ENCODE results near the gene HDDC2.

GRCh38 chr6:125203302-125203885, 49.8 kb downstream of the TPD52L1 start:
- PRO-cap = no peak
CAGE:
- cytosol, long polyA plus RNA = no peak
- long polyA plus RNA = no peak
- nucleus, long polyA plus RNA = no peak

- PRO-cap = no peak
CAGE:
- cytosol, long polyA plus RNA = no peak
- long polyA plus RNA = no peak
- nucleus, long polyA plus RNA = no peak
Observed at GRCh38 chr6:125214057-125214371, 60.4 kb downstream of the TPD52L1 start.

DNA sequence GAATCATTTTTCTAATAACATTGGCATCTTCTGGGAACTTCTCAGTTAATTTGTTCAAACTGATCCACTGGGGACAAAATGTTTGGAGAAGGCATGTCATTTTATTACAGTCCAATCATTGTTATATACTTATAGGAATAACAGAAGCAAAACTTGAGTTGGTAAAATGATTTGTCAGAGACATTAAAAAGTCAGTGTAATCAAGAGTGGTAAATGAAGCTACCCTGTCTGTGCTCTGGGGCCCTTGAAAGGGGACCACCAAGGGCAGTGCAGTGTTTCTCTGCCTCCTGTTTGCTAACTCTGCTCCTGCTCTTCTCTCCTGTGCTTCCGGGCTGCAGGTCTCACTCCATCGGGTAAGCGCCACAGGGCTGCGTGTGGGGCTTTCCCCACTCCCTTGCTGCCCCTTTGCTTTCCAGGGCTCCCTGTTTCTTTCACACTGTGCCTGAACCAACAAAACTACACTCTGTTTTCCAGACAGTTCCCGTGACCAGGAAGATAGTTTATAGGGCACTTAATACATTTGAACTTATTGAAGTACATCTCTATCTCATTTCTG, 50.0 kb downstream of the HDDC2 start:
- PRO-cap = no peak
CAGE:
- cytosol, long polyA plus RNA = no peak
- long polyA plus RNA = no peak
- nucleus, long polyA plus RNA = no peak

GRCh38 chr6:125300790-125301458, 843 bp downstream of the HDDC2 start:
- PRO-cap = no peak
CAGE:
- cytosol, long polyA plus RNA = no peak
- long polyA plus RNA = no peak
- nucleus, long polyA plus RNA = no peak

GRCh38 chr6:125301459-125302550, at the start of gene HDDC2:
TSS of gene HDDC2 (minus strand) at chr6:125301967.
- PRO-cap = bidirectional peak, plus-strand start at chr6:125301879, minus-strand start at chr6:125301954
CAGE:
- cytosol, long polyA plus RNA = start-site peak on the minus strand at chr6:125301895-125302094, 1,878 and 2,494 reads in 2 replicates
- long polyA plus RNA = start-site peak on the minus strand at chr6:125301898-125302075, 1,573 and 989 reads in 2 replicates
- nucleus, long polyA plus RNA = start-site peak on the minus strand at chr6:125301912-125302009, 503 and 172 reads in 2 replicates

GRCh38 chr6:125421704-125422578, 120.2 kb upstream of the HDDC2 start:
- PRO-cap = no peak
CAGE:
- cytosol, long polyA plus RNA = no peak
- long polyA plus RNA = no peak
- nucleus, long polyA plus RNA = no peak

GRCh38 chr6:125707188-125707522, 42.3 kb upstream of the HEY2 start:
- PRO-cap = no peak
CAGE:
- cytosol, long polyA plus RNA = no peak
- long polyA plus RNA = no peak
- nucleus, long polyA plus RNA = no peak

- PRO-cap = no peak
CAGE:
- cytosol, long polyA plus RNA = no peak
- long polyA plus RNA = no peak
- nucleus, long polyA plus RNA = no peak
Observed at GRCh38 chr6:125821666-125822494, 31.1 kb downstream of the NCOA7 start.

- PRO-cap = no peak
CAGE:
- cytosol, long polyA plus RNA = no peak
- long polyA plus RNA = no peak
- nucleus, long polyA plus RNA = no peak
Observed at GRCh38 chr6:125946151-125946859, 10.3 kb upstream of the HINT3 start.

GRCh38 chr6:126047410-126047821, 61.1 kb downstream of the TRMT11 start:
- PRO-cap = no peak
CAGE:
- cytosol, long polyA plus RNA = no peak
- long polyA plus RNA = no peak
- nucleus, long polyA plus RNA = no peak

GRCh38 chr6:127204309-127204573, 62.4 kb upstream of the RNF146 start:
- PRO-cap = no peak
CAGE:
- cytosol, long polyA plus RNA = no peak
- long polyA plus RNA = no peak
- nucleus, long polyA plus RNA = no peak

GRCh38 chr6:128417839-128418040, 102.7 kb downstream of the PTPRK start:
- PRO-cap = no peak
CAGE:
- cytosol, long polyA plus RNA = no peak
- long polyA plus RNA = no peak
- nucleus, long polyA plus RNA = no peak

GRCh38 chr6:128472218-128473188, 47.9 kb downstream of the PTPRK start:
- PRO-cap = no peak
CAGE:
- cytosol, long polyA plus RNA = no peak
- long polyA plus RNA = no peak
- nucleus, long polyA plus RNA = no peak

- PRO-cap = no peak
CAGE:
- cytosol, long polyA plus RNA = no peak
- long polyA plus RNA = no peak
- nucleus, long polyA plus RNA = no peak
Observed at GRCh38 chr6:128949921-128950408, 67.0 kb downstream of the LAMA2 start.

GRCh38 chr6:129069064-129069480, 186.1 kb downstream of the LAMA2 start:
- PRO-cap = no peak
CAGE:
- cytosol, long polyA plus RNA = no peak
- long polyA plus RNA = no peak
- nucleus, long polyA plus RNA = no peak

DNA sequence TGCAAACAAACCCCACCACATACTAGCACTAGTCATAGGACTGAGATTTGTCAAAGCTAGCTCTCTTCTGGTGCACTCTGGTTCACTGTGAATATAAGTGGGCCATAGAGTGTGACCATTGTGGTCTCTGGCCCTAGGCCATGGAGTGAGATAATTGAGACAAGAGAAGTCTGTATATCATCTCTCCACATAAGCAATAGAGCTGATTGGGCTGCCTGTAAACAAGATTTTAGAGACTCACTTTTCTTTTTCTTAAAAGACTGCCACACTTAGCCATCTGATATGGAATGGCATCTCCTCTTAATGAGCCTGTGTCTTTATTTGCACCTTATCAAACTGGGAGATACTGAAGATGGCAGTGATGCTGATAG, 247.2 kb downstream of the LAMA2 start:
- PRO-cap = no peak
CAGE:
- cytosol, long polyA plus RNA = no peak
- long polyA plus RNA = no peak
- nucleus, long polyA plus RNA = no peak

GRCh38 chr6:129589481-129590412, 120.2 kb downstream of the ARHGAP18 start:
- PRO-cap = no peak
CAGE:
- cytosol, long polyA plus RNA = no peak
- long polyA plus RNA = no peak
- nucleus, long polyA plus RNA = no peak

GRCh38 chr6:129594368-129595229, 115.4 kb downstream of the ARHGAP18 start:
- PRO-cap = no peak
CAGE:
- cytosol, long polyA plus RNA = no peak
- long polyA plus RNA = no peak
- nucleus, long polyA plus RNA = no peak

DNA sequence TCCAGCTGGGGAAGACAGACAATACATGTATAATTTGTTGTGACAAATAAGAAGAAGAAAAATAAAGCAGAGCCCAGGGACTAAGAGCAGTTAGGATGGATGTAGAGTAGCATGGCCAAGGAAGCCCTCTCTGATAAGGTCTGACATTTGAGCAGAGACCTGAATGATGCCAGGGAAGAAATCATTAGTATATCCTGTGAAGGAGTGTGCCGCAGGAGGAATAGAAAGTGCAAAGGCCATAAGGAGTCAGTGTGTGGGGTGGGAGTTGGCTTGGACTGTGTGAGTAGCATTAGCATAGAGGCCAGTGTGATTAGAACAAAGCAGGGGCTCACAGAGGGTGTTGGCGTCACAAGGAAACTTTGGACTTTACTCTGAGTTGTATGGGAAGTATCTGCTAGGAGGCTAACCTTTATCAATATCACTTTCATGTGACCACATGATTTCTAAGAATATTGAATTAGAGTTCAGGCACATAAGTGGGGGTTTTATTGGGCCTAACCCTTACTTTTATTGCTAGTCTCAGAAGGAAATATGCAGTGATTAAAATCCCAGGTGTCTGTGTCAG, 12.1 kb downstream of the TMEM200A start:
- PRO-cap = no peak
CAGE:
- cytosol, long polyA plus RNA = no peak
- long polyA plus RNA = no peak
- nucleus, long polyA plus RNA = no peak

GRCh38 chr6:130815454-130815846, 11.8 kb upstream of the SMLR1 start:
- PRO-cap = no peak
CAGE:
- cytosol, long polyA plus RNA = no peak
- long polyA plus RNA = no peak
- nucleus, long polyA plus RNA = no peak

All from A549 (cell line).